ENCODE data around the gene MTPAP.

- PRO-cap, 6 experiments, result peak in 2 of 6 experiments; most common plus-strand start chr10:29840694 (in 2); most common minus-strand start chr10:29840547 (in 1)
- RAMPAGE, long total RNA, 2 experiments, result no peak in any of the 2 experiments
- RRBS, result no CpG with 5 or more reads among the region's 20 CpGs
Measured at GRCh38 chr10:29839631-29840939, 205.3 kb upstream of the SVIL start.

DNA sequence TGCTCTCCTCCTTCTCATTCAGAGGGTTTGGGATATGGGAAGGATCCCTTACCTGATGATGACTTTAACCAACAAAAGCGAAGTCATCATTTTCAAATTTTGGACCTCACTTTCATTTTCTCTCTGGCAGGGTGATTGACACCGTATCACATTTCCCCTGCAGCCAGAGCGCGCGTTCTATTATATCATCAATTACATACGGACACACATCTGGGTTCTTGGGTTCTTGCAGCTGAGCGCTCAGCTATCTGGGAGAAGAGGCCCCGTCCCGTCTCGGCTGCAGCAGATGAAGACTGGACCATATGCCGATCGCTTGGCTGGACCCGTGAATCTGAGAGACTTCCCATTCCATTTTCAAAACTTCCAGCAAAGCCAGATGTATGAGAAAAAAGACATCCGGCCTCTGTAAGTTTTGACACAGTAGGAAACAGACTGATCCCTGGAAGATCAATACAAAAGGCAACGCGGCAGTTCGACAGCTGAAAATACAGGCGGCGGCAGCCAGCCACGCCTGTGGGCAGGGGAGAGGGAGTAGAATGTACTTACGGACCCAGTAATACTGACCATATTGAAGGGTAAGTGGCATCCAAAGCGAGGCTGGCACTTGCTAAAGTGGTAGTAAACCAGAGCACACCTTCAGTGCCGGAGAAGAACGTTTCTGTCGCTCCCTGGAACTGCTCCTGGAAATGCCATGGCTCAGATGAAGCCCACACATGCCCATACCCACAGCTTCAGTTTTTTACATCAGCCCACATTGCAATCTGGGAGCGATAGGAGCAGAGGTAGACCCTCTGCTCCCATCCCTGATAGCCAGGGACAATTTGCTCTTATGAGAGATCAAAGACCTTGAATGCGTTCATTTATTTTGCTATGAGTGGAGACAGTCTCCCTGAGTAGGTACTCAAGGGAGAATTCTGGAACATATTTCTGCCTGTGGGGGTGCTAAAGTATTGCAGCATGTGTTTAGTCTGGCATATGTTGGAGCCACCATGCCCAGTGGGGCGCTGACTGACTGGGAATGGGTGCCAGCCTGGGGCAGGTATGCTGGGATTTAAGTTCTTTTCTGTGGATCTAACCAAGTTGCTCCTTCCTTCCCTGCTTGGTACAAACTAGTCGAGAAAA, 99.5 kb downstream of the JCAD start:
- PRO-cap, 6 experiments, result no peak in any of the 6 experiments
- RAMPAGE, long total RNA, 2 experiments, result no peak in any of the 2 experiments
- RRBS, result no CpG with 5 or more reads among the region's 29 CpGs

DNA sequence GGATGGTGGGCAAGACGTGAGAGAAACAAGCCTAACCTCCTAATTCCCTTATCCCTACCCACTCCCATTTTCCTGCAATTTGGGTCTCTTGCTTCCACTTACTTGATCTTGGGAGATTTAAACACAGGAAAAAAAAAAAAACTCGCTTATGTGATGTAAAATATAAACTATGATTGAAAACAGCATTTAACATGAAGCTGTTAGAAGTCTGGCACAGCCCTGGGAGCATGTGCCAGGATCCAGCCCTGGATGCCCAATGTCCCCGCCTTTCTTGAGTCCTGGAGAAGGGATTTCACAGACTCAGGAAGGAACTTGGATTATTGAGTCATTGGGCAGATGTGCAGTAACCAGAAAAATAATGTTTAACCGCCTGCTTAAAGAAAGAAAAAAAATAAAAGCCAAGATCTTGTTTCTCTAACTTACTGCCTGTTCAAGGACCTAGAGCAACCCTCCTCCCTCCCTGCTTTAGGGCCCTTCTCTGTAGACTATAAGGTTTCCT, 3.7 kb upstream of the JCAD start:
- PRO-cap, 6 experiments, result peak in 1 of 6 experiments; most common plus-strand start position 320 of the sequence (in 1); most common minus-strand start position 258 of the sequence (in 1)
- RAMPAGE, long total RNA, 2 experiments, result no peak in any of the 2 experiments
- RRBS, result no CpG with 5 or more reads among the region's 4 CpGs

GRCh38 chr10:30341389-30341815, 7.7 kb downstream of the MTPAP start:
- PRO-cap, 6 experiments, result no peak in any of the 6 experiments
- RAMPAGE, long total RNA, 2 experiments, result no peak in any of the 2 experiments
- RRBS, result no CpG with 5 or more reads among the region's 5 CpGs

DNA sequence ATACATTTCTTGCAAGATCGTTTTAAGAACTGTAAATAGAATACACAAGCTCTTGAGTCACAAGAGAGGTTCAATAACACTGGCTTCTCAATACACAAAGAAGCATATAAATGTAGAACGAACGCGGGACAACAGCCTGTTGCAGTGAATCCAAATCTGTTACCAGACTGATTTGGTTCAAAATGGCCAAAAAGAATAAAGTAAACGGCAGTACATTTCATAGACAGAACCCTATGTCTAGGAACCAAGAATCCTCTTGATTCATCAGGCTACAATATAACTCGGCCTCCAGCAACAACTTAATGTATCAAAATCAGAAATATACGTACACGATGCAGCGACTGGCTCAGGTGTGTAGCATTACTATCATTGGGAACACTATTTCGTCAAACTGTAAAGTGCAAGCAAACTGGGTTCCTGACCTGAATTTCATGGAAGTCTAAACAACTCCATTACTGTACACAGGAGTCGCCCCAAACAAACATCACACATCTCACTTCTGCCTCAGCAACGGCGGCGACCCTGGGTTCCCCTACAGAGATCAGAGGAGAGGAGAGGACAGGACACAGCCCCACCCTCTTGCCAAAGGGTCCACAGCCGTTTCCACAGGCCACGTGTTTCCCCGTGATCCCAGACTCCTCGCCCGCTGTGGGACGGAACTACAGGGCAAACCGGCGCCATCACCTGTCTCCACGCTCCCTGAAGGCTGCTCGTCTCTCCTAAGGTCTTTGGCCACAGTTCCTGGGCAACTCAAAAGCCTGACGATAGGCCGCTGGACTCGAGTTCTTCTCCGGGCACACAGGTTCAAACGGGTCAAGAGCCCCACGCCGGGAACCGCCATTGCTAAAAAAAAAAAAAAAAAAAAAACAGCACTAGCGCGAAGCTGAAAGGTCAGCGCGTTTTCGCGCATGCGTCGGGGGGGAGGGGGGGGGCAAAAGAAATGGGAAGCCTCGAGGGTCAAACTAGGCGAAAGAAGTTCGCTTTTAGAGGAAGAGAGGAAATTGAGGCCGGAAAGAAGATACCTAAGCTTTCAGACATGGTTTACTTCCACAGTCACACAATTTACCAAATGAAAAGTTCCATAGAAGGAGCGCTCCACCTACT, at the start of gene MTPAP:
Gene MTPAP, minus strand, starts transcription at position 844 of the 1,104 bp plus-strand sequence.
- PRO-cap, 6 experiments, result peak in 5 of 6 experiments; most common plus-strand start position 633 of the sequence (in 4); most common minus-strand start position 845 of the sequence (in 4)
- RAMPAGE, long total RNA, 2 experiments, result start-site peak on the minus strand in 1 of 2 experiments, centred at position 877 of the sequence, 28 reads per replicate
- RRBS, result under 1% methylated on average over 7 of the region's 45 CpGs

DNA sequence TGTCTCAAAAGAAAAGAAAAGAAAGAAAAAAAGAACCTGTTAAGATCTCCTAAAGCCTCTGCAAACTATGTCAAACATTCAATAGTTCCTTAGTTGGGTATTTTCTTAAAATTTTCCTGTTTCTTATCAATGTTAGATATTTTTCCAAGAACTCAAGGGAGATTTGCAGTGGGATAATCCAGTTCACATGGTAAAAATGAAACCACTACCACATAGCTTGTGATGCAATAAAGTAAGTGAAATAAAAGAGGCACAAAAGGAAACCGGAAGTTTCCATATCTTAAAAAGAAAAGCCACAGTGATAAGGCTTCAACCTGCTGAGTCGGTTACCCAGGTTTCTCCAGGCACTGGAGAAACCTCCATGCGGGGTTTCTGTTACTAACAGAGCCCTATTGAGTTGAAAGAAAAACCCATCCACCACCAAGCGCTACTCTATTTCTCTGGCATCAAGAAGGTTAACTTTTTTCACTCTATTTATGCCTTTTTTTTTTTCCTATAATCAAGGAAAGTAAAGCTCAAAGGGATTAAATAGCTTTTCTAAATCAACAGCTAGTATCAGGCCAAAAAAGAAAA, 15.3 kb upstream of the MAP3K8 start:
- PRO-cap, 6 experiments, result no peak in any of the 6 experiments
- RAMPAGE, long total RNA, 2 experiments, result no peak in any of the 2 experiments
- RRBS, result no CpG with 5 or more reads among the region's 4 CpGs

GRCh38 chr10:30436186-30436919, 2.4 kb downstream of the MAP3K8 start:
- PRO-cap, 6 experiments, result peak in 2 of 6 experiments; most common plus-strand start chr10:30436497 (in 1); most common minus-strand start chr10:30436374 (in 1)
- RAMPAGE, long total RNA, 2 experiments, result no peak in any of the 2 experiments
- RRBS, result no CpG with 5 or more reads among the region's 7 CpGs

DNA sequence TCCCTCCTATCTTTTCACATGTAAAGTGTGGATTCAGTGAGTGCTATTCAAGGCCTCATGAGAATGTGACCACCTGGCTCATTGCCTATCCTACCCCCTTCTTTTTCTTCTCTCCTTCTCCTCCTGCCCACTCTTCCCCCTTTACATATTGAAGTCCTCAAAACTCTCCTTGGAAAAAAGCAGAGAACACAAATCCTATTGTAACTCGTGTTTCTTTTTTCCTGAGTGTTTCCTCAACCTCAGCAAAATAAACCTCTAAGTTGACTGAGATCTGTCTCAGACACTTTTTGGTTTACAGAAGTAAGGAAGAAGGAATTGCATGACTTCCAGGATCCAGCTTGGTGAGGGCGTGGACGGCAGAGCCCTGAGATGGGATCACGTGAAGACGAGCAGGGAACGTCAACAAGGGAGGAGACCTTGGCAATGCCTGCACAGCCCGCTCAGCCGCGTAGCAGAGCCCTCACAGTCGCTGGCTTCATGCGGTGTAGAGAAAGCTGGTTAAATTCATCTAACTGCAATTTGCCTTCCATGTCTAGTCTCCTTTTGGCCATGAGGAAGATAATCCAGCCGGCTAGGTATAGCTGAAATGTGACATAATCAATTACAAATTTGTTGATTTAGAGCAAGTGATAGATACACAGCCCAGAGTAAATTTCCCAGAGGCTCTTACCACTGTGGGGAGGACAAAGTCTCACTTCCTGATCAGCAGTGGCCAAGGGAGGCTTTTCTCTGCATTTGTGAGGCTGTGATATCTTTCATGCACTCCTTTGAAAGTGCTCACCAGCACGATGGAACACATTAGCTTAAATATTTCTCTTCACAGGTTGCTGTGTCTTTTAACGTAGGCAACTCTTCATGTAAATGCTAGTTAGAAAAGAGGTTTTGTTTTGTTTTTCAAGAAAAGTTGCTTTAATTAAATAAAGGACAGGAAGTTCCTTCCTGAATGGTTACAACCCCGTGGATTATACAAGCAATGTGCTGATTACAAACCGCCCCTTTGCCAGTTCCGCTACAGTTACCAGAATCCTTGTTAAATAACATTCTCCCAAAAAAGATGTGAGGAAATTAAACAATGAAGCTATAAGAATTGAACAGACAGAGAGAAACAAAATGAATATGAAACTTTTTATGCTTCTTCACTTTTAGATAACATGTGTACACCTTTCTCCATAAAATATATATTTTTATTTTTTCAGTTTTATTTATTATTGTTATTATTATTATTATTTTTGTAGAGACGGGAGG, 75.5 kb downstream of the LYZL2 start:
- PRO-cap, 6 experiments, result peak in 6 of 6 experiments; most common plus-strand start position 463 of the sequence (in 3); most common minus-strand start position 351 of the sequence (in 4)
- RAMPAGE, long total RNA, 2 experiments, result no peak in any of the 2 experiments
- RRBS, result no CpG with 5 or more reads among the region's 18 CpGs

DNA sequence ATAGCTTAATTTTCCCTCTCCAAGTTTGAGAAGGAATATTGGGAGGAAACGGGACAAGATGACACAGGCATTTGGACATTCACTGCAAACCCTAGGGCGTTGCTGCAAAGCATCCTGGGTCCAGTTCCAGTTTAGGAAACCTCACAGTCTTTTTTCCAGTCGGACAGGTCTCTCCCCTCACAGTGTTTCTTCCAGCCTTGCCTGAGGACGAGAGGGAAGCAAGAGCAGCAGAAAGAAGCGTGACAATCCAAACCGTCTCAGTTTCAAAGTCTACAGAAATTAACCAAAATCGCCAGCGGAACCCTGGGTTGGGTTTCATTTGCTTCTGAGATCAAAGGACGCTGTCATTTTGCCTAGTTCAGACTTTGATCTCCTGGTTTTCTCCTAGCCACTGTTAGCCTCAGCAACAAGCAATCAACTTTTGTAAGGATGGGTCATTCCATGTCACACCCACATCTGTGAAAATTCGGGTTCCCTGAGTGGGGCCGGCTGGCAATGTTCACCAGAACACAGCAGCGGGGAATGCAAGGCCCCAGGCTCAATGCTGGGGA, 17.7 kb downstream of the LYZL2 start:
- PRO-cap, 6 experiments, result no peak in any of the 6 experiments
- RAMPAGE, long total RNA, 2 experiments, result no peak in any of the 2 experiments
- RRBS, result no CpG with 5 or more reads among the region's 12 CpGs

- PRO-cap, 6 experiments, result no peak in any of the 6 experiments
- RAMPAGE, long total RNA, 2 experiments, result no peak in any of the 2 experiments
- RRBS, result no CpG with 5 or more reads among the region's 10 CpGs
Measured at GRCh38 chr10:30617033-30617549, 12.5 kb downstream of the LYZL2 start.

GRCh38 chr10:30645261-30645966, 15.9 kb upstream of the LYZL2 start:
- PRO-cap, 6 experiments, result peak in 4 of 6 experiments; most common plus-strand start chr10:30645454 (in 1); most common minus-strand start chr10:30645419 (in 4)
- RAMPAGE, long total RNA, 2 experiments, result no peak in any of the 2 experiments
- RRBS, result no CpG with 5 or more reads among the region's 22 CpGs

- PRO-cap, 6 experiments, result no peak in any of the 6 experiments
- RAMPAGE, long total RNA, 2 experiments, result no peak in any of the 2 experiments
- RRBS, result no CpG with 5 or more reads among the region's 10 CpGs
Measured at GRCh38 chr10:30763893-30764245, 134.3 kb upstream of the LYZL2 start.

- PRO-cap, 6 experiments, result no peak in any of the 6 experiments
- RAMPAGE, long total RNA, 2 experiments, result no peak in any of the 2 experiments
- RRBS, result no CpG with 5 or more reads among the region's 11 CpGs
Measured at GRCh38 chr10:30848425-30848986, 183.2 kb downstream of the ZNF438 start.

- PRO-cap, 6 experiments, result no peak in any of the 6 experiments
- RAMPAGE, long total RNA, 2 experiments, result no peak in any of the 2 experiments
- RRBS, result no CpG with 5 or more reads among the region's 9 CpGs
Measured at GRCh38 chr10:30901862-30902578, 129.6 kb downstream of the ZNF438 start.

- PRO-cap, 6 experiments, result no peak in any of the 6 experiments
- RAMPAGE, long total RNA, 2 experiments, result no peak in any of the 2 experiments
- RRBS, result no CpG with 5 or more reads among the region's 10 CpGs
Measured at GRCh38 chr10:31099087-31099524, 67.4 kb upstream of the ZNF438 start.

- PRO-cap, 6 experiments, result peak in 6 of 6 experiments; most common plus-strand start chr10:31320480 (in 2); most common minus-strand start chr10:31320889 (in 5)
- RAMPAGE, long total RNA, 2 experiments, result start-site peak on the minus strand in 1 of 2 experiments, at chr10:31320356-31320488 at its widest, 23 reads per replicate
- RRBS, result 2% methylated on average over 26 of the region's 82 CpGs
Measured at GRCh38 chr10:31320171-31321128, 1.4 kb downstream of the ZEB1 start.

DNA sequence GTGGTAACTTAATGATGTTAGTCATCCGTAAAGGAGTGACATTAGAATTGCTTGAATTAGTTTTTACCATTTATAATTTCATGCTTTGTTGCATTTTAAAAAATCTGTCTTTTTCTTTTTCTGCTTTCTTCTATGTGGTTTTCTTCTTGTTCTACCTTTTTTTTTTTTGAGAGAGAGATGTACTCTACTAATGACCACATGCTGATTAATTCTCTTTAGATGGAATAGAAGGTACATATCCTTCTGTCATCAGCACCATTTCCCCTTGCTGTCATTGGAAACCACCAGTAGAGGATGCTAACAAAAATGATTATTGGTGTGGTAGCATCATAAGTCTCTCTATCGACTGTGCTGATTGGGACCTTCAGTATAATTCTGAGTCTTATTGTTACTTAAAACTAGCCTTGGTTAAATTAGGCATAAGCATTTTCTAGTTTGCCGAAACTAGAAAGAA, 3.6 kb downstream of the ZEB1 start:
- PRO-cap, 6 experiments, result peak in 1 of 6 experiments; most common plus-strand start position 283 of the sequence (in 1); most common minus-strand start position 207 of the sequence (in 1)
- RAMPAGE, long total RNA, 2 experiments, result no peak in any of the 2 experiments
- RRBS, result no CpG with 5 or more reads among the region's 3 CpGs

DNA sequence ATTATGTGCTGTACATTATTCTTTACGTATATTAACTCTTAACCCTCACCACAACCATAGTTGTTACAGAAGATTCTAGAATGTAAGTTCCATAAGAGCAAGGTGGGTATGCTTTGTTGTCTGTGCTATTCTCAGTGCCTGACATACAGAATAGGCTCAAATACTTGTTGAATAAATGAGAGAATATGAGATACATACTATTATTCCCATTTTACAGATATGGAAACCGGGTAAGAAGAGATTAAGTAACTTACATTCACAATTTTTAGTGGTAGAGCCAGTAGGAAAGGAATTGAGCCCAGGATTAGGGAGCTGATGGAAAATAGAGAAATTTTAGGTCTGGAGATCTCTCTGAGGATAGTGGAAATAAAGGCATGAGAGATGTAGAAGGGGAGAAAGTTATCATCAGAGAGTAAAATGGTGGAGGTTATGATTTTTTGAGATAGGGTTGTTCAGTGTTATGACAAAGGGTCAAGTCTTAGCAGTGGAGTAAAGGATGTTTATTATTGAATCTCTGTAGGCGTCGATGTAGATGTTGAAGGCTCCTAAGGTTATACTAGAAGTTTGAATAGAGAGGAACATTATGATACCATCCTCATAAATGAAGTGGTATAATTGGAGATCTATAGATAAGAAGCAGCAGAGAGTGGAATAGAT, 23.1 kb downstream of the ZEB1 start:
- PRO-cap, 6 experiments, result no peak in any of the 6 experiments
- RAMPAGE, long total RNA, 2 experiments, result no peak in any of the 2 experiments
- RRBS, result no CpG with 5 or more reads among the region's 4 CpGs

DNA sequence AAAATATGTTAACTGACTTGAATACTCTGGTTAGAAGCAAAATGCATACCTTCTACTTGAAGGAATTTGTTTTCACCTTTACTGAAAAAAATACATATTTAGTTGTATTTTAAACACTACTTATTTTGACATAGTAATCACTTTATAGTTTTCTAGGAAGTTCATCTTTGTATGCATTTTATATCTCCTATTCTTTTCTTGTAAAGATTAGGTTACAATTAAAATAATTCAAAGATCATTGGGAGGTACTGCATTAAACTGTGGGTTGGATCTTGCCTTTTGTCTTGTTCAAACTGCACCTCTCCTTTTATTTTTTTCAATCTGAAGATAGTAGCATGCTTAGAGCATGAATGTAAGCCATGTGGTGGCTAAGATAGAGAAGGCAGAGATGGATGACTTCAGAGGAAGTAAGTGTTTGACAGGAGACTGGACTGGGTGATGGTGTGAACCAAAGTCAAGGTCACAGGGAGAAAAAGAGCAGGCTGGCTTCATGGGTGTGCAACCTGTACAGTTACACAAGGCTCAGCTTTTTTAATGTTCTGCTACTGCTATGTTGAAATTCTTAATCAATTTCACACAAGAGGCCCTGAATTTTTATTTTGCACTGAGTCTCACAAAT, 85.5 kb downstream of the ZEB1 start:
- PRO-cap, 6 experiments, result no peak in any of the 6 experiments
- RAMPAGE, long total RNA, 2 experiments, result no peak in any of the 2 experiments

- PRO-cap, 6 experiments, result peak in 2 of 6 experiments; most common plus-strand start chr10:31427183 (in 2)
- RAMPAGE, long total RNA, 2 experiments, result no peak in any of the 2 experiments
- RRBS, result no CpG with 5 or more reads among the region's 2 CpGs
Measured at GRCh38 chr10:31427106-31427305, 108.0 kb downstream of the ZEB1 start.